Left common carotid artery plus branches (tissue), 1 donor: ENCODE measurements around the genes SERPINB2 and CD226.

- PRO-cap: no peak
These were observed 1.7 kb upstream of the BCL2 start for GRCh38 chr18:63321281-63321684.

- PRO-cap: no peak
These were observed 11.2 kb downstream of the SERPINB12 start for GRCh38 chr18:63553310-63553824.

DNA sequence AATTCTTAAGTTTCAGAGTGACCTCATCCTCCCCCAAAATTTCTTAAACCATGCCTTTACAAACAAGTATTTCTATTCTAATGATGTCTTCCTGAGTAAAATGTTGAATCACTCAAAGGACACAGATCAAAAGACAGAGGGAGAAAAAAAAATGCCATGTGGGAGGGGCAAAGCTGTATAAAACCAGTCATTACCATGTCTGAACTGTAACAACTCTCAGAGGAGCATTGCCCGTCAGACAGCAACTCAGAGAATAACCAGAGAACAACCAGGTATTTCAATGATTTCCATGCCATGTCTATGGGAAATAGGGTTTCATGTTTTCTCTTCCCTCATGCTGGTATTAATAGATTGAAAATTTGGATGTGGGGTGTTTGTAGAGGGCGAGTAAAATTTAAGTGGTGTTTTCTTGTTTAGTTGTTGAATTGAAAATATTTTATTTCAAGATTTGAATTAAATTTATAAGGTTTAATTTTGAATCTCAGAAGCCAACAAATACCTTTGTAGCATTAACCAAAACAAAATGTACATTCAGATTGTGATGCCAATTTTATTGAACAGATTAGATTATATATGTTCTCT lies at the start of gene SERPINB2:
TSS of gene SERPINB2 (plus strand) at position 207 of the 582 bp plus-strand sequence.
- PRO-cap: no peak

DNA sequence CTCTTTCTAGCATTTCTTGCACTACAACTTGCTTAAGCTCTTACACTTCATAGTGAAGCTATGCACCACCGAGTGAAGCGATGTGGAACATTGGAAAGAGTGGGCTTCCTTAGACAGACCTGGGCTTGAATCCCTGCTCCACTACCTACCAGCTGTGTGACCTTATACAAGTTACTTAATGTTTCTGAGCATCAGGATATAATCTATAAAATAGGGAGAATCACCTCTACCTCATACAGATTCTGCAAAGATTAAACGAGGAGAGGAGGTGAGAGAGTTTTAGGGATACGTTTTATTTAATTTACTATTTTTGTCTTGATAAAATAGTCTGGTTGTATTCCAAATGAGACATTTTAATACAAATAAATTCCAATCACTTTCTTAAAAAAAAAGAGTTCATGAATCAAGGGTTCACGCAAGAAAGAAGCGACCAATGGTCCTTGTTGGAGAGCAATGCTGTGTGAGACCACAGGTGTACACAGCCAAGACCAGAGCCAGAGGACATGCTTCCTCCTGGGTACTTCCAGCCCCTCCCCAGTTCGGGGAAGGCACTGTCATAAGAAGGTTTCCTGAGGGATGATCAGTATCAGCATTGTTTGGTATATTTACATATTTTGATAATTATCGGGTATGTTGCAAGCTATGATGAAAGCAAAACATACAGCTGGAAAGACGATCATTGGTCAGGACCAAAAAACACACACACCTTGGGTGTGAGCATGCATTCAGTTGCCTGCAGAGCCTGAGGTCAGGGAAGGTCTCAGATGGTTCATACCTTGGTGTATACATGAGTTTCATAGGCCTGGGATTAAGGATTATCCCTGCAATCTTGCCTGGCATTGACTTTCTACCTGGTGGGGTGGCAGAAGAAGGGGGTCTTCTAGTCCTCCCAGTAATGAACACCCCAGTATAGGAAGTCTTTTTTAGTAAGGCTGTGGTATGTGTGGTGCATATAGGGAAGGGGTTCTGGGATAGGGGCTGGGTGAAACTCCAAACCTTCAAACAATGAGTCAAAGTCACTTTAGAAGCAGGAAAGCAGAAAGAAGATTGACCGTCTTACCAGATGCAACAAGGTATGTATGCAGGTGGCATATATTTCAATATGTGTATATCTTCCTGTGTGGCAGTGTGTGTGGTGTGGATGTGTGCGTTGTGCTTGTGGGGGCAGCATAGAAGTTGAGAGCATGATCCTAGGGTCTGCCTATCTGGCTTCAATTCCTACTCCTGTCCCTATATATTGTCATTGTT lies 2.7 kb downstream of the SERPINB2 start:
- PRO-cap: no peak

DNA sequence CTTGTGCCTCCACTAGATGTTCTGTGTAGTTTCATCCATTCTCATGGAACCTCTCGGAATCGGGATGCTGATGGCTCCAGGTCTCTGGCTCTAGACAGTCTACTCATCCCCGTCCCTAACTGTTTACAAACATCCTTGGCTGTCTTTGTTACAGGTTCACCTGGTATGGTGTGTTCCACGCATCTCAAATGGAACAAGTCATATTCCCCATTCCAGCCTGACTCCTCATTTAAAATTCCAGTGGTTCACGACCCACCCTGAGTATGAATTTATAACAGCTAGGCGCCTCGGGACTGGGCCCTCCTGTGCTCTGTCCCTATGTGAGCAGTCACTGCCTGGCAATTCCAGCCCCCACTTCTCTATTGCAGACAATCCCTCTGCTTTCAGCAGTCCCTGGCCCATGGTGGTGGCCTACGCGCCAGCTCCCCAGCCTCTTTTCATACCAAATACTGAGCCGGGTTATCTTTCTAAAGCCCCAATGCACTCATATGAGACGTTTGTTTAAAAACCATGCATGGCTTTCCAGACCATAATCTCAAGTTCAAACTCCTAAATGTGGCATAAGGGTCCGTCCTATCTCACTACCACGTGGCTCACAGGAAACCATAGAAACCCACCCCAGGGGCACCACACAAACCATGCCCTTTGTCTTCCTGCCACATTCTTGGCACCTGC lies 1.5 kb downstream of the SERPINB8 start:
- PRO-cap: no peak

DNA sequence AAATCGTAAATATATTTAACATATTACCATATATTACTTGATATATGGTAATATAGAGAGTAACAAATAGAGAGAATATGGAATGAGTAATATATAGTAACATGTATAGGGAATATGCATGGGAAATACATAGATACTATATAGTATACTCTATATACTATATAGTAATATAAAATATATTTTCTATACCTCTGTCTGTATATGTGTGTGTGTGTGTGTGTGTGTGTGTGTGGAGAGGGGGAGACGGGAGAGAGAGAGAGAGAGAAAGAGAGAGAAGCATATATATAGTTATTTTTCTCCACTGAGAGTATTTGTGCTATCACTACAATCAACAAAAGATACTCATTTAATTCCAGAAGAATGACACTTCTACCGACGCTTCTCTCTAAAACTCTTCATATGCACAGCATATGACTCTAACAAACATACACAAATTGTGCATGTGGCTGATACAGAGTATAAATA lies 295.2 kb upstream of the CDH7 start:
- PRO-cap: no peak

GRCh38 chr18:65605950-65606297 lies 144.9 kb upstream of the CDH7 start:
- PRO-cap: no peak

DNA sequence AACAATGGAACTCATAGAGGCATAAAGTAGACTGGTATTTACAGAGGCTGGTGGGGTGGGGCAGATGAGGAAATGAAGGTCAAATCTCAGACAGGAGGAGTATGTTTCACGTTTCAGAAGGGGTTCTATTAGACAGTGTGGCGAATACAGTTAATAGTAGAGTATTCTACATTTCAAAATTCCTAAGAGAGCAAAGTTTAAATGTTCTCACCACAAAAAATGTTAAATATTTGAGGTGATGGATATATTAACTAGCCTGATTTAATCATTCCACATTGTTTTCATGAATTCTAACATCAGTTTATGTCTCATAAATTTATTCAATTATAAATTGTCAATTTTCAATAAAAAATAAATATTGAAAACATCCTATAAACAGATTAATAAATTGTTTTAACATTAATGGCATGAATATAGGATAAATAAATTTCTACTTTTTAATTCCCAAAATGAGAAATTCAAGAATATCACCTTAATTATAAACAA lies 4.5 kb downstream of the CDH19 start:
- PRO-cap: no peak

GRCh38 chr18:67600263-67600735 lies 83.8 kb upstream of the DSEL start:
- PRO-cap: no peak

DNA sequence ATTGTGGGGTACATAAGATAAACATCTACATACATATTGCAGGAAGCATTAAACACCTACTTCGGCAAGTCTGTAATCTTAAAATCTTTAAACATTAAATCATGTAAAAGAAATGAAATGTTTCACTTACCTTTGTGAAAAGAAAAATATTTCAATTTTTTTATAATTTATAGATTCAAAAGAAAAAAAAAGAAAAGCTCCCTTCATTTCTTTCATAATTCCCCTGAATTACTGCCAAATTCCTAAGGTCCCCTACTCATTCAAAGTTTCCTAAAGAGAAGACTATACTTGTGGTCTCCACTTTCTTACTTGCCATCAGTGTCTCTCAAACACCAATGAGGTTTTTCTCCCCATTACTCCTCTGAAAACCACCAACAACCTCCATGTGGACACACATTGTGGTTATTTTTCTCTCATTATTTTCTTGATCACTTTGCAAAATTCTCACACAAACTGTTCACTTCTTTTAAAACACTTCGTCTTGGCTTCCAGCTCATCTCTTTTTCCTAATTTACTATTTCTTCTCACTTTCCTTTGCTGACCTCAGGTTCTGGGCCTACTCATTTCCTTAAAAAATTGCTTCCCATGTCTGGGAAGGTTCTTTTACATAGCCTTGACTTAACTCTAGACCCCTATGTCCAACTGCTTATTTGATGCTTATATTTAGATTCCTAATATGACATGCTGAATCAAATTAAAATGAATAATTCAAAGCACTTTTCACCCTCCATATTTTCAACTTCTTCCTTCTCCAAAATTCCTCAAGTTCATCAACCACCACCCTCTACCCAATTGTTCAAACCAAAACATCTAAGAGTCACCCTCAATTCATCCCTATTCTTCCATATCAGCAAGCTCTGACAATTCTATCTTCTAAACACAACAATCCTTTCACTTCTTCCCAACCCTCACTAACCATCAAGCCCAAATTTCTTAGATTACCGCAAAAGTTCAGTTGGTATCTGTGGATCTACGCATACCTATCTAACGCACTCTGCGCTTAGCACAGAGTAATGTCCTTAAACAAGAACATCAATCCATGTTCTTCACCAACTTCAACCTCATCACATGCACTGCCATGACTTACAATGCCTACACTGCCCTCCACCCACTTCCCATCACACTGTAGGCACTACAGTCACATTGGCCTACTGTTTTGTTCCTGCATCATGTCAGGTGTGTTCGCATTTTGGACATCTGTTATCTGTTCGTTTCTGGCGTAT lies 19.7 kb downstream of the TMX3 start:
- PRO-cap: no peak

GRCh38 chr18:68840897-68841419 lies 43.1 kb downstream of the CCDC102B start:
- PRO-cap: no peak

- PRO-cap: no peak
These were observed at the start of gene CD226 for GRCh38 chr18:69947234-69948210. CD226 (minus strand) TSS chr18:69947873.

- PRO-cap: no peak
These were observed 335.0 kb downstream of the CBLN2 start for GRCh38 chr18:72208889-72209727.

- PRO-cap: no peak
These were observed 42.2 kb upstream of the NETO1 start for GRCh38 chr18:72910018-72910400.

DNA sequence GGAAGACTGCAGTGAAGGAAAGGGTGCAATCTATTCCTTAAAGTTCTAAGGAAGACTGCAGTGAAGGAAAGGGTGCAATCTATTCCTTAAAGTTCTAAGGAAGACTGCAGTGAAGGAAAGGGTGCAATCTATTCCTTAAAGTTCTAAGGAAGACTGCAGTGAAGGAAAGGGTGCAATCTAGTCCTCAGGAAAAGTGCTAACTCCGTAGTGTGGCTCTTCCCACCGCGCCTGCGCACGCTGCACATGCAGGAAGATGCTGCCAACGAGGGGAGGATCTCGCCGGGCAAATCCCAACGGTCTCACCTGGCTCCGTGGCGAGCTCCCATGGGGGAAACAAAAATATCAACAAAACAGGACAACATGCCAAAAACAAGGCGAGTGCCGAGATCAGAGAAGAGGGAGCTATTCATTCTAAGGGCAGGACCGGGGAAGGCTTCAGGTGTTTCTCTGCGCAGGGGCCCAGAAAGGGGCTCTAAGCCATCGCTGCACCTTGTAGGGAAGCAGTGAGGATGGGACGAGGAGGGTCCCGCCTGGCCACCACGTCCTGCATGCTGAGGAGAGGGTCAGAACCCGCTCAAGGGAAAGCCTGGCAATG lies 24.4 kb downstream of the TIMM21 start:
- PRO-cap: no peak

DNA sequence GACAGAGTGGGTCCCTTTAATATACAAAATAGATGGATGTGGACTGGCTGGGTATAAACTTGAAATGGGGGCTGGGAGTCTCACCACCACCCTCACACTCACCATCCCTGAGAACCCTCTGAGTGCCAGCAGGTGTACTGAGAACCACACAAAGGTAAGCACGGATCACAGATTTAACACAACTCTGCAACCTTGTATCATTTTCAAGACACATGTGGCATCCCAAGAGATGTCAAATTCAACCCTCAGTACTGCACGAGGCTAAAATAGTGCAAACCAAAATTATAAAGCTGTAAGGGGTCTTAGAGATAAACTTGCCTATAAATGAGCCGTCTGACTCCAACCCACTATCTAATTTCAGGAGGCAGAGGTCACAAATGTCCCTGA lies 68.6 kb downstream of the TIMM21 start:
- PRO-cap: no peak

GRCh38 chr18:74228729-74229374 lies 62.9 kb downstream of the CYB5A start:
- PRO-cap: no peak

DNA sequence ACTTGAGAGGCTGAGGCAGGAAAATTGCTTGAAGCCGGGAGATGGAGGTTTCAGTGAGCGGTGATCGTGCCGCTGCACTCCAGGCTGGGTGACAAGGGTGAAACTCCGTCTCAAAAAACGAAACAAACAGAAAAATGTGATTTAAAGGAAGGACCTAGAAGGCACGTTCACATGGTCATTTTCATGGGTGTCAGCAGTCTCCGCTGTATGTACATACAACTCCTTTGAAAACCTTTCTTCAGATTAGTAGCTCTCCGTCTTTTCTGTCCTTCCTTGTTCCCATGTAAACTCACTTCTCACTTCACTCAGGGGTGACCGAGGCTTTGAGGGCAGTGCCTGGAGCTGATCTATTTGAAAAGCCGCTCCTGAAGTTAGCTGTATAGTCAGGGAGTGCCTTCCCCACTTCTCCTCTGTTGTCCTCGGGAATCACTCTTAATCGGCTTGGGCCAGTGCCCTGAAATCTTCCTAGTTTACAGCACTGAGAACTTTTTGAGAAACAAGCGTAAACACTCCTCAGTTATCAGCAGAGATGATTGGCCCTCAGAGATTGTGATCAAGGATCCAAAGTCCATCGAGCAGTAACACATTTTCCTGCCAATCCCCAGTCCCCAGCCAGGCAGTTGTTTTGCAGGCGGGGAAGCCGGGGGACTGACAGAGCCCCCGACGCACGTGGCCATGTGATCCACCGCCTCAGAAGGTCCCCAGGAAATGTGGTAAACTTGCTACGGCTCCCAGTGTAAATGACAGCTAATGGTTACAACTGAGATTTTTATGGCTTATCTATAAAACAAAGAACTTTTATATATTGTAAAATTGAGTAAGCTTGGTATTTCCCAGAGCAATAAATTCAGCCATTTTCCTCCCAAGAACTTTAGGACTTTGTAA lies 53.2 kb downstream of the C18orf63 start:
- PRO-cap: no peak

DNA sequence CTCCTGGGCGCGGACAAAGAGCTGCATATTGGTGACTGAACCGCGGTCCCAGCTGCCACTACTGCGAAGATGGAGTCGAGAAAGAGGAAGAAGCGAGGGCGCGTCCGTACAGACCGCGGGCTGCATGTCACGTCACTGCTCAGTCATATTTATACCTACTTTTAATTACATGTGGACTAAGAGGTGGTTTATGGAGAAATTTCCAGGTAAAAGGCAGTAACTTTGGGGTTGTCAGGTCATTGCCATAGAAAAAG lies 66.9 kb downstream of the DIPK1C start:
- PRO-cap: no peak

DNA sequence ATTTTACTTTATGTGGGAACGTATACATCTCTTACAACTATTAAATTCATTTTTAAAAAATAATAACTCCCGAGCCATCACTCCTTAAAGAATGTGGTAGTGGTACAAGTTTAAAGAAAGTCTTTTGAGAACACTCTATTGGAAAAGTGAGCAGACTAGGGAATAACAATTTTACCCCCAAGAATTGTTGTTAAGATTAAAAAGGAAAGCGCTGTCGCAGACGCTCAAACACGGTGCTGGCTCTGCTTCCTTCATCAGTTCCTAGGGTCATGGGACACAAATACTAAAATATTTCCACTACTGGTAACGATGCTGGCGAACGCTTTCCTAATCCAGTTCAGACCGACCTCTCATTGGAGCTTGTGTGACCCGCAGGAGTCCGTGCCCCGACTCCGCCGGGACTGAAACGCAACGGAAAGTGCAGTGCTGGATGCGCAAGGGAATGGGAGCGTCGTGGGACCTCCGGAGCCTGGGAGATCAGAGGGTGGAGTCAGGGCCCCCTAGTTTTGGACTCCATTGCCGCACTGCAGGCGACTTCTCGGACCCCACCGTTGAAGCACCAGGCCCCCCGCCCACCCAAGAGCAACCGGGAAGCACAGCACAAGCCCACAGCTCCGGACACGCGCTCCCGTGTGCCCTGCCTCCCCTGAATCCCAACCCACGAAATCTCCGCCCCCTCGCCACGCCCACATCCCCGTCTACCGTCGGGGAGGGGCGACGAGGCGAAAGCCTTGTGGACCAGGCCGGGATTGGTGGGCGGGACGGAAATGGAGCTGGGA lies 580 bp upstream of the CNDP2 start:
- PRO-cap: bidirectional peak, plus-strand start at position 423 of the sequence, minus-strand start at position 403 of the sequence; bidirectional peak, plus-strand start outside the sequence, minus-strand start at position 639 of the sequence